Pericardium fibroblast (primary cell): ENCODE measurements around the genes TRIM3, SYT9, STK33 and RPL27A.

- RAMPAGE, long total RNA = no peak
Observed at GRCh38 chr11:6473357-6474041, at the start of gene TRIM3. TRIM3 (minus strand) TSS chr11:6473941.

DNA sequence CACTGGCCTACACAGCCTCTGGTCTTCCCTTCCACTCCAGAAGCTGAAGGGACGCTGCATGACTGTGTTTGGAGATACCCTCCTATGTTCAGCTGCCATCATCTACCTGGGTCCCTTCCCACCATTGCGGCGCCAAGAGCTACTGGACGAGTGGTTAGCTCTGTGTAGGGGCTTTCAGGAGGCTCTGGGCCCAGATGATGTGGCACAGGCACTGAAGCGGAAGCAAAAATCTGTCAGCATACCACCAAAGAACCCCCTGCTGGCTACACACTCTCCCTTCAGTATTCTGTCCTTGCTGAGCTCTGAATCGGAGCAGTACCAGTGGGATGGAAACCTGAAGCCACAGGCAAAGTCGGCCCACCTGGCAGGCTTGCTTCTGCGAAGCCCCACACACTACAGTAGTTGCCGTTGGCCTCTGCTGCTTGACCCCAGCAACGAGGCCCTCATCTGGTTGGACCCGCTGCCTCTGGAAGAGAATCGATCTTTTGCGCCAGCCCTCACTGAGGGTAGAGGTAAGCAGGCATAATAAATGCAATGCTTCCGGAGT lies 39.0 kb downstream of the RRP8 start:
- RAMPAGE, long total RNA = no peak

- RAMPAGE, long total RNA = no peak
Observed at GRCh38 chr11:6586719-6587030, 16.7 kb downstream of the RRP8 start.

DNA sequence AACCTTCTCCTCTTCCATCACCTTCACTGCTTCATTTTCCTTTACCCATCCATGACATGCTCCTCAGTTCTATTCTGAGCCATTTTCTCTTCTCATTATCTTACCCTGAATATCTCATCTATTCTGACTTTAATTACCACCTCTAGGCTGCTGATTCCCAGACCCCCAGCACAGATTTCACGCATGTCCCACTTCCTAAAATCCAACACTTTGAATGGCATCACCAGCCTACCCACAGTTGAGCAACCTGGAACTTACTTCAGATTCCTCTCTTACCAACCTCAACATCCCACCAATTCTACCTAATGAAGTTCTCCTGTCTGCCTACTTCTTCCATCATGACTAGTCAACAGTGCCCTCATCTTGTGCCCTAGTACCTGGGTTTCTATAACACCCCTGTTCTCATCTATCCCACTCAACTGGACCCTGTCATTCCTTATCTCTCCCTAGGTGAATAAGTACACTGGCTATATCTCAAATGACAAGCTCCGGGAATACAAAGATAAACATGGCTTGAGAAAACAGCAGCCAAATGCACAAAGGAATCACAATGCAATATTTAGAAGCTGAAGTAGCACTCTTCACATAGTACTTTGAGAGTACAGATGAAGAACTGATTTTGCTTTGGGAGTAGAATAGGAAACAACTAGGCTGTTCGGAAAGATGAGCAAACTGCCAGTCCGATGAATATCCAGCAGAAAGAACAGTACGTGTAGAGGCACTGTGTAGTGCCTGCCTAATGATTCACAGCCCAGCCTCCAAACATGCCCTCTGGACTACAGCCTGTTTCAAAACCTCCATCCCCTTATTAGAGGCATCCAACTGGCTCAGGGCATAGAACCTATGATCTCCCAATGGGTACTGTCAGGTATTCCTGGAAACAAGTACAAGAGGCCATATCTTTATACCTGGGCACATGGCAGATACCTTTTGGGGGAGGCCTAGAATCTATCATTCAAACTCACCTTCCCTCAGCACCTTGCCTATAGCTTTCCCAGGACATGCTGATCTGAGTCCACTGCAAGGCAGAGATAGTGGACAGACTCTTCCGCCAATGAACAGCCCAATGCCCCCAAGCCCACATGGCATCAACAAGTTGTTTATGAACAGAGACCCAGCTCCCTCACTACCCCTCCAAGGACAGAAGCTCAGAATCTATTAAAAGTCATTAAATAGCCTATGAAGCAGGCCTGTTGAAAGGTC lies 5.1 kb downstream of the RRP8 start:
- RAMPAGE, long total RNA = no peak

- RAMPAGE, long total RNA = no peak
Observed at GRCh38 chr11:6606013-6606338, 2.4 kb downstream of the ILK start.

- RAMPAGE, long total RNA = no peak
Observed at GRCh38 chr11:6633632-6634127, 14.5 kb upstream of the TPP1 start.

DNA sequence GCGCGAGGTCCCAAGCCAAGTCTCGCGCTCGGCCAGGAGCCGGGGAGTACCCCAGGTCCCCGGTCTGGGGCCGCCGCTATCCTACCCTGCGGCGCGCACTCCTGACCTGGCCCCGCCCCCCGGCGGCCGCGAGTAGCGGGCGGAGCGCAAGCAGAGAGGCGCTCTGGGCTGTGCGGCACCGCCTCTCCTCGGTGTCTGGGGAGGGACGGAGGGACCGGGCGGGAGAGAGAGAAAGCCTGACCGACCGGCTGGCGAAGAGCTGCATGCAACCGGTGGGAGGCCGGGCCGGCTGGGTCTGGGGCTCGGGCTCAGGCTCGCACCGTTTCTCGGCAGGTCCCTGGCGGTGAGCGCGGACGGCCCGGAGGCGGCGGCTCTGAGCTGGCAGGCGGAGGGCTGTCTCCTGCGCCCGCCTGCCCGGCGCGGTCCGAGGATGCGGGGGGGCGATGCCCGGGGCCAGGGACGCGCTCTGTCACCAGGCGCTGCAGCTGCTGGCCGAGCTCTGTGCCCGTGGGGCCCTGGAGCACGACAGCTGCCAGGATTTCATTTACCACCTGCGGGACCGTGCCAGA lies at the start of gene SYT9:
TSS of gene SYT9 (plus strand) at position 161 of the 569 bp plus-strand sequence.
- RAMPAGE, long total RNA = no peak

GRCh38 chr11:7577213-7577906 lies 63.6 kb downstream of the PPFIBP2 start:
- RAMPAGE, long total RNA = no peak

DNA sequence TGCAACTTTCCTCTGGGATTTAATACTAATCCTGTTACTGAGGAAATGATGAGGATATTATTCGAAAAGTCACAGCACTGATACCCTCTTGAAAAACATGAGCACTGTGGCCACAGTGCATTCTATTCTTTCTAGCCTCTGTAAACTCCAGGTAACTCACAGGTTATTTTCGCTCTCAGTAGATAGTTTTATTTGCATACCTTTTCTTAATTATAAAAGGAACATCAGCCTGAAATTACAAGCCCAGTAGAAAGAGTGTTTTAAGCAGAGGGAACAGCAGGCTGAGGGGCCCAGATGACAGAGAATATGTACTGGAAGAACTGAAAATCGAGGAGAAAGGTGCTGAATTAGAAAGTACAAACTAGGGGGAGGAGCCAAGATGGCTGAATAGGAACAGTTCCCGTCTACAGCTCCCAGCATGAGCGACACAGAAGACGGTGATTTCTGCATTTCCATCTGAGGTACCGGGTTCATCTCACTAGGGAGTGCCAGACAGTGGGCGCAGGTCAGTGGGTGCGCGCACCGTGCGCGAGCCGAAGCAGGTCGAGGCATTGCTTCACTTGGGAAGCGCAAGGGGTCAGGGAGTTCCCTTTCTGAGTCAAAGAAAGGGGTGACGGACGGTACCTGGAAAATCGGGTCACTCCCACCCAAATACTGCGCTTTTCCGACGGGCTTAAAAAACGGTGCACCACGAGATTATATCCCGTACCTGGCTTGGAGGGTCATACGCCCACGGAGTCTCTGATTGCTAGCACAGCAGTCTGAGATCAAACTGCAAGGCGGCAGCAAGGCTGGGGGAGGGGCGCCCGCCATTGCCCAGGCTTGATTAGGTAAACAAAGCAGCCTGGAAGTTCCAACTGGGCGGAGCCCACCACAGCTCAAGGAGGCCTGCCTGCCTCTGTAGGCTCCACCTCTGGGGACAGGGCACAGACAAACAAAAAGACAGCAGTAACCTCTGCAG lies 30.3 kb upstream of the OR5P3 start:
- RAMPAGE, long total RNA = no peak

- RAMPAGE, long total RNA = no peak
Observed at GRCh38 chr11:7893607-7894302, 37.3 kb downstream of the OR10A6 start.

DNA sequence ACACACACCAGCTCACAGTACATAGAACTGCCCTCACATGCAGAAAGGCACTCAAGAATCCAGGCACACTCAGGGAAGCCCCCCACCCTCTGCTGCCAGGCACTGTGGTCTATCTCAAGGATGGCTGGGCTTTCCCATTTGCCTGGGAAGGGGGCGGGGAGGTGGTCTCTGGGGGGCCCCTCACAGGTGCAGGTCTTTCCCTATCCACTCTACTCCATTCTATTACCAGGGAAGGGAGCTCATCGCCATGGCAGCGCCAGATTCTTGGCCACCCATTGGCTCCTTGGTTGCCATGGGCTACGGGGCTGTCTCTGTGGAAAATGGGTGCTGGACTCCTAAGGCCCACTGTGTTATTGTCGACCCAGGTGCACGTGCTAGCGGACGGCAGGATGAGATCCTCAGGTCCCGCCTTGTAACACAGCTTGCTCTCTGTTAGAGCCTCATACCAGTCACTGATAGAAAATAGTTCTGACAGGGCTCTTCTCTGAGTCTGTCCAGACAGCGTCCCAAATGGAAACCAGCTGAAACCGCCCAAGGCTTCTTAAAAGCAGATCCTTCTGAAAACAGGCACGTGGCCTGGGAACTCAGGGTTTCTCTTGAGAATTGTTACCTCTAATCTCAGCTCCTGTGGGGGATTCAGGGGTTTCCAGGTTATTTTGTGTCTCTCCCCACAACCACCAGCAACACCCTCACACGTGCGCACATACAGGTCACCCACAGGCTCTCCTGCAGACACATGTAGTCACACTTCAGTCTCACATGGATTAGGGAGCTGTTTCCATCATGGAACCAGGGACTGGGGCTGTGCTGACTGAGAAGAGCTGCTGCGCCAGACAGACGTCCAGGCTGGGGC lies 1.4 kb downstream of the TUB start:
- RAMPAGE, long total RNA = no peak

DNA sequence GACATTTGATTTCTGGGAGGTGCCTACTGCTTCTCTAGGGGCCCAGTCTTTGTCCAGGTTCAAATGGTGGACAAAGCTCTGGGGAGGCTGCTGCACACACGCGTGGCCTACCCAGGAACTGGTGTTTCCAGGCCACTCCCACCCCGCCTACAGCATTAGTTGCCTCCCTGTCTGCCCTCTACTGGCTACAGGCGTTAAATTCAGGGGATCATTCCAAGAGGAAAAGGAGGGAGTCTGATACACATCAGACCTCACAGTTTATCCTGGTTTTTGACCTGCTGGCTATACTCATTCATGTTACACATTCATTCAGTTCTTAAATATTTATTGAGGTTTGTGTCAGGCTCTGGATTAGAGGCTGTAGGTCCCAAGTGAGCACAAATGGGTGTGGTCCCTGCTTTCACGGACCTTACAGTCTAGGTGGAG lies 11.7 kb downstream of the TUB start:
- RAMPAGE, long total RNA = no peak

- RAMPAGE, long total RNA = no peak
Observed at GRCh38 chr11:8267729-8268084, 4.0 kb upstream of the LMO1 start.

- RAMPAGE, long total RNA = no peak
Observed at GRCh38 chr11:8593843-8594814, at the start of gene STK33. STK33 (minus strand) TSS chr11:8594228.

DNA sequence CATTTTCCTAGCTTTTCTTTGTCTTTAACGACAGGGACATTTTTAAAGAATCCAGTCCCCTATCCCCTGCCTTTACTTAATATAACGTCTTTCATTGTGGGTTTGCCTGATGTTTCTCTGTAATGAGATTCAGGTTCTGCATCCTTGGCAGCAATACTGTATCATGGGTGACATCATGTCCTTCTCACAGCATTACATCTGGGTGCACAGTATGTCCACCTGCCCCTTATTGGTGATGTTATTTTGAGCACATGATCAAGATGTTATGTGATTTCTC lies 9.6 kb upstream of the STK33 start:
- RAMPAGE, long total RNA = no peak

DNA sequence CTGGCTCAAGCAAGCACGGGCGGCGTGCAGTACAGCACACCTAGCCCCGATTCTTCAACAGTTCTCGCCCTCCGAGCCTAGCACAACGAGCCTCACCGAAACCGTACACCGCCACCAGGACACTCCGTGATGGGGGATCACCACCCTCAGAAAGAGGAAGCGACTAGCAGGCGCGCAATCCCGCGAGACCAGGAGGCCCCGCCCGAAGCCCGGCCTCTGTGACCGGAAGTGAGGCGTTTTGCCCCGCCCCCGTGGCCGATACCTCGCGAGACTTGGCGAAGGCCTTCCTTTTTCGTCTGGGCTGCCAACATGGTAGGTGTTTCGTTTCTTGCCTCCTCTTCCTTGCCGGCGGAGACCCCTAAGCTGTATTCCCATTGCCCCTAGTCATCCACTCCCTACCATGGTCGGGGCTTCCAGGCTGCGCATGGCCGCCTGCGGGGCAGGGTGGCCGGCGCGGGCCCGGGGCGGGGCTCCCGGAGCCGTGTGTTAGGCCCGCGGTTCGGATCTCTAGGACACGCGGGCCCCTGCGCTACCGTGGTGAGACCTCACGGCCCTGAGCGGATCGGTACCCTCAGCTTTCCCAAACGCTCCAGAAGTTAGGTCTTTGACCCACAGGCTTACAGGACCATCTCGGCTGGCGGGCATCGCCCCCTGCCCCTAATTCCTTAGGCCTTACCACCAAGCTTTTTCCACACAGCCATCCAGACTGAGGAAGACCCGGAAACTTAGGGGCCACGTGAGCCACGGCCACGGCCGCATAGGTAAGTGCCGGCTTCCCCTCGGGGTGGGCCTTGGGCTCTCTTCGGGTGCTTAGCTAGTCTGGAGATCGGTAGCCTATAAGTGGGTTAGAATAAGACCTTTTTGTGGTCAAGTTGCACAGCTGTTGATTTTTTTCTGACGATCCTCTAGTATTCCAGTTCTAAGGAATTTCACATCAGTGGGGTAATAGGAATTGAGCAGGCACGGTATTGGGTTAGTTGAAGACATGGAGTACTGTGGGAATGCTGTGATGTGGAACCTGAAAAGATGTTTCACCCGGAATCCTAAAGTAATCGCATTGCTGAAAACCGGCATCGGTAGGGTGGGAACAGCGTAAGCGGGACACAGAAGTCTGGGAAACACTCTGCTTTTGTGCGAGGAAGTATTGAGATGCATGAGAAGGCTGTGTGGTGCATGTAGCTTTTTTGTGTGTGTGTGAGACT lies at the start of gene RPL27A:
TSS of gene RPL27A (plus strand) at position 288 of the 1,202 bp plus-strand sequence.
- RAMPAGE, long total RNA = start-site peak on the plus strand centred at position 286 of the sequence, 41 bp wide, 5,185 and 2,243 reads in 2 replicates

- RAMPAGE, long total RNA = no peak
Observed at GRCh38 chr11:8696385-8696686, 13.7 kb downstream of the RPL27A start.

- RAMPAGE, long total RNA = no peak
Observed at GRCh38 chr11:8705322-8706252, 23.0 kb downstream of the RPL27A start.

DNA sequence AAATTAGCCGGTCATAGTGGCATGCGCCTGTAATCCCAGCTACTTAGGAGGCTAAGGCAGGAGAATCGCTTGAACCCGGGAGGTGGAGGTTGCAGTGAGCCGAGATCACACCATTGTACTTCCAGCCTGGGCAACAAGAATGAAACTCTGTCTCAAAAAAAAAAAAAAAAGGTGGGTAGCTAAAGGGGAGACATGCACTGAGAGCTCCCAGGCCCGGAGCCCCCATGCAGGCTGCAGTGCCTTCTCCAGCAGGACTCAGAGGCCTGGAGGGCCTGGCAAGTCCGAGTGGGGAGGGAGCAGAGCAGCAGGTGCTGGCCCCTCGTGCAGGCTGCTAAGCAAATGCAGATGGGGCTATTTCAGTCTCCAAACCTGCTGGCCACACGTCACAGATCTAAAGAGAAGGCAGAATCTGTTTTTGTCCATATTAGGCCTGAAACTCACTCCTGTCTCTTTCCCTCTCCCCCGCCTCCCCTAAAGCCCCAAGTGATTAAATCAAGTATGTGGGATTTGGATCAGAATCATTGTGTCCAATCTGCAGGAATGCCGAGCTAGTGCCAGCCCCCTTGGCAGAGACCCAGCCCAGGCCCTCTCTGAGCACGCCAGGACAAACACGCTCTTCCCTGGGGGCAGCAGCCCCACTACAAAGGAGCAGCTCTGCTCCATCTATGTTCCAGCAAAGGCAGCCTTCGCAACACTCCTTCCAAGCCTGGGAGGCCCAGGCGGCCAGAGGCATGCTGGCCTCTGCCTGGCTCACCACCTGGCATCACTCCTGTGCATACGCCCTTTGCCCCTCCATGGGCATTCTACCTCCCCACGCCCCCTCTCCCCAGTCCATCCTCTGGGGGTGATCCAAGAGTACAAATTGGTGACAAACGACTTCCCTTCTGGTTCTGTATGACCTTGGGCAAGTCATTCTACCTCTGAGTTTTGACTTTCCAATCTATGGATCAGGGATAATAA lies 26.5 kb downstream of the RPL27A start:
- RAMPAGE, long total RNA = no peak

- RAMPAGE, long total RNA = no peak
Observed at GRCh38 chr11:8718953-8719731, 36.5 kb downstream of the RPL27A start.